Transverse colon (tissue), 4 donors: ENCODE measurements around a stretch of chr2.

- PRO-cap, result no peak
- RAMPAGE, long total RNA, 4 experiments, result no peak in any of the 4 experiments
Measured at GRCh38 chr2:54240473-54241089, 15.4 kb downstream of the TSPYL6 start.

GRCh38 chr2:54359929-54360571 is 29.4 kb downstream of the C2orf73 start:
- PRO-cap, result no peak
- RAMPAGE, long total RNA, 4 experiments, result no peak in any of the 4 experiments

GRCh38 chr2:54429582-54430330 is 26.4 kb upstream of the SPTBN1 start:
- PRO-cap, result no peak
- RAMPAGE, long total RNA, 4 experiments, result no peak in any of the 4 experiments

GRCh38 chr2:54556731-54557394 is 100.7 kb downstream of the SPTBN1 start:
- PRO-cap, result no peak
- RAMPAGE, long total RNA, 4 experiments, result no peak in any of the 4 experiments

DNA sequence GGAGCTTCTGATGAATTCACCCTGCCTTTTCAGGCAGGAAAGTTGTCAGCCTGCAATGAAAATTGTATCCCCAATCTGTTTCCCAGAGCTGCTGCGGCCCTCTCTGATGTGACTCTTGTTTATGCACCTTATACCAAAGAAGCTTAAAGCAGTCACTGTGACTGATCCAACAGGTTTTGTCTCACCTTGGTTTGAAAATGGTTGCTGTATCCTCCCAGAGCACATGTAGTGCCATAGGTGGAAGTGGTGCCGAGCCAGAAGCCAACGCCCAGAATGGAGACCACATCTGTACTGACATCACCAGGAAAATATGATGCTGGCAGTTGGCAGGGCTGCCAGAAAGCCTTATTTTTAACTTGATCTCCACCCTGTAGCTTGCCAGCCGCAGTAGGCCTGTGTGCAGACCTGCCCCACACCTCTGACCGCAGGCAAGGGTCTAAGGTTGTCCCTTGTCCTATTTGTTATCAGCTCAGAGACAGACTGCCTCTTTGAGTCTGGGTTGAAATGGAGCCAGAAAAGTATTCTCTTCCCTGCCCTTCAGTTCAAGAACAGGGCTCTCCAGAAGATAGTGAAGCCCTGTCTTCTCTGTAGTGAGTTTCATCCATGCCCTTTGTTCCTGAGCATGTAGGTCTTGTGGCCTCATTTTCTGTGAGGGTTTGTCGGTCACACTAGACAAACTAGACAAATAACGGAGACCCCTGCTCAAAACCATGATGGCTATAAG is 123.5 kb upstream of the EML6 start:
- PRO-cap, result no peak
- RAMPAGE, long total RNA, 4 experiments, result no peak in any of the 4 experiments

DNA sequence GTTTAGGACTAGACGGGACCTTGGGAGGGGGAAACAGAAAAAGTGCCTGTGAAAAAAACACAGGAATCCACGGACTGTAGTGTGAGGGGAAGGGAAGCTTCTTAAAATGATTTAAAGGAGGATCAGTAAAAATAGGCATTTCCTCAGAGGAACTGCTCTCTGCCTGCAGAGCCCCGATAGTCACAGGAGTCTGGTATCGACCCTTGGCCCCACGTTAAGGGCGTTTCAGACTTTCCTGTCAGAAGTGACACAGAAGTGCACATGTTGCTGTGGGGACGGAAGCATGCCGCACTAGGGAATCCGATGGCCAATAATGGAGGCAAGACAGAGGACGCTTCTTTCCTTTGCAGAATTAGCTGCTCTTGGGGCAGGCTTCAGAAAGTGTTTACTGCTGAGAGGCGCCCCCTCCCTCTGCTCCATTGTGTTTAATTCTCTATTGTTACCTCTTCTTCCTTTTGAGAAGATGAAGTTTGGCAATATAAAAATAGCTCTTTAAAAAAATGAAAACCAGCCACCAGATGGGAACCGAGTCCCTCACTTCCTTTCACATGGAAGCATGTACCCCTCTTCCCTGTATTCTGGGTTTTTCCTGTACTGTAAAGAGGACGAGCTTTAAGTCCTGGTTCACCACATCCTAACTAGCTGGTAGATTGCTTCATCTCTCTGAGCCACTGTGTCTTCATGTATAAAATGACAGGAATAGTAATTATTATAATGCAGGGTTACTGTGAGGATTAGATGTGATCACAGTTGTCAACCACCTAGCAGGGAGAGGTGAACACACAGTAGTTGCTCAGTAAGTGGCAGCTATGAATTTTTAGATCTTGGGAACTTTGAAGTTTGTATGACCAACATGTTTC is 118.5 kb upstream of the EML6 start:
- PRO-cap, result no peak
- RAMPAGE, long total RNA, 4 experiments, result no peak in any of the 4 experiments

DNA sequence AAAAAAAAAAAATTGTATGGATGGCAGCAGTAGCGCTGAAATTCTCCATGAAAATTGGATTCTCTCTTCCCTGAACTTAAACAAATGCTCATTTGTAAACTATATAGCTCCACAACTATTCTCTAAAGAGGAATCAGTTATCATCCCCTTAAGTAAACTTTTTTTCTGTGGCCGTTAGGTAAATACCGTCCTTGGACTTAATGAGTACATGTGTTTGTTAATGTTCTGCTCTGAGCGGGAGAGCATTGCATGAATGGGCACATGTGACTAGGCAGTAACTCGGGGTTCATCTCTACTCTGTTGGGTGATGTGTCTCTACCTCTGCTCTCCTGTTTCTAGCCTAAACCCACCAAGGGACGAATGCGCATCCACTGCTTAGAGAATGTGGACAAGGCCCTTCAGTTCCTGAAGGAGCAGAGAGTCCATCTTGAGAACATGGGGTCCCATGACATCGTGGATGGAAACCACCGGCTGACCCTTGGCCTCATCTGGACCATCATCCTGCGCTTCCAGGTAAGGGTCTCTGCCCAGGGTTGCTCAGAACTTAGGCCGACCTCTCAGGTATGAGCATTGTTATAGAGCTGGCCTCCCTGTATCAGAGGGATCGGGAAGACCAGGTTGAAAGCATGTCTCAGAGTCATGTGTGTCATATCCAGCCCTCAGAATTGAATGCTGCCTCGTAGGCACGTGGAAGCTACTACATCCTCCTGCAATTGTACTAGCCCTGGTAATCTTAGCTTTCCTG is 111.5 kb upstream of the EML6 start:
- PRO-cap, result no peak
- RAMPAGE, long total RNA, 4 experiments, result start-site peak on the plus strand in 1 of 4 experiments, centred at position 376 of the sequence, 26 reads per replicate

- PRO-cap, result no peak
- RAMPAGE, long total RNA, 4 experiments, result no peak in any of the 4 experiments
Measured at GRCh38 chr2:54618246-54618569, 105.3 kb upstream of the EML6 start.

GRCh38 chr2:54947269-54947836 is 102.9 kb downstream of the RTN4 start:
- PRO-cap, result no peak
- RAMPAGE, long total RNA, 4 experiments, result no peak in any of the 4 experiments

DNA sequence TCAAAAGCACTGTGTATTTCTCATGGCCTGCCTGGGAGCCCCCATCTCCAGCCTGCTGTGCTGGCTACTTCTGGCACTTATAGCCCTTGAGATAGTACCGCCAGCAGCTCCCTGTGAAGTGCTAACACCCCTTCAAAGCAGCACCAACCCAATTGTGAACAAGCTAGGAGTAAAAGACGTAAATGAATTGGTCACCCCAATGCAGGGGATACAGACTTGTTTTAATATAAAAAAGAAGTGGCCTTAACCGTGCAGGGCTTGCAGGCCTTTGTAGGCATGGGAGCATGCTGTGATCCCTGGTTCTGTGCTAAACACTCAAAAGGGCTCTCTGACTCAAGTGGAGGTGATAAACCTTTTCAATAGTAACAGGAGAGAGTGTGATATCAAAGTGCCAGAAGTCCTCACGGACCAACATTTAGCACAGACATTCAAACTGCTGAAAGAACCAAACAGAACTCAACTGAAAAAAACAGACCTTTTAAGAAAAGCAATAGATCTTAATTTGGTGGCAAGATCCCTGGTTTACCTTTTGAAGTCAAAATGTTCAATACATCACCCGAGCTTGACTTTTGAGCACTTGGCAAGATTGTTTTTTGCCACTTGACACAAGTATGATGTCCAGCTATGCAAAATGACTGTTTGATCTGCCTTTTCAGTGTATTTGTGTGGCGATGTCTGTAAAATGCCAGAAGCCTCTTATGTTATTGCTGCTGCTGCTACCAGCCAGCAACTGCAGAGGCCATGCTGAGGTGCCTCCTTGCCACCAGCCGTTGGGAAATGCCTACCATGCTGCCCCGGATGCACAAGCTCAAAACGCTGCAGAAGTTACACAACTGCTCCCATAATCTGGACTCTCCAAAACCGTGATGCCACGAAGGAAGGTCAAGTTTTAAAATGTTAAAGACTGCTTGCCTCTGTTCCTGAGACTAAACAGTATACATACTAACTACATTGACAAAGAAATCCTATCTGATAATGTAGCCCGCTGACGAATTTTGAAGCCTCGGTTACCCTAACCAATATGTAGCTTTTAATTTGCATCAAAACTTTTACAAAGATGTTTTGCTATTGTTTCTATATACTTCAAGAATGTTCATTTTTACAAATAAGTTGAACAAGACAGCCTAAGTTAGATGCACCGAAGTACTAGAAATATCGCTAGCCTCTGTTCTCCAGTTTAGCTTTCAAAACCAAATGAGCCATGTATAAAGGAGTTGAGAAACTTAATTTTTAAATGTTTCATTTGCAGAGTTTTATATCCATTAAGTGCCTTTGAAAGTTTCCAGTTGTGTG is 80.4 kb downstream of the RTN4 start:
- PRO-cap, result no peak
- RAMPAGE, long total RNA, 4 experiments, result no peak in any of the 4 experiments

DNA sequence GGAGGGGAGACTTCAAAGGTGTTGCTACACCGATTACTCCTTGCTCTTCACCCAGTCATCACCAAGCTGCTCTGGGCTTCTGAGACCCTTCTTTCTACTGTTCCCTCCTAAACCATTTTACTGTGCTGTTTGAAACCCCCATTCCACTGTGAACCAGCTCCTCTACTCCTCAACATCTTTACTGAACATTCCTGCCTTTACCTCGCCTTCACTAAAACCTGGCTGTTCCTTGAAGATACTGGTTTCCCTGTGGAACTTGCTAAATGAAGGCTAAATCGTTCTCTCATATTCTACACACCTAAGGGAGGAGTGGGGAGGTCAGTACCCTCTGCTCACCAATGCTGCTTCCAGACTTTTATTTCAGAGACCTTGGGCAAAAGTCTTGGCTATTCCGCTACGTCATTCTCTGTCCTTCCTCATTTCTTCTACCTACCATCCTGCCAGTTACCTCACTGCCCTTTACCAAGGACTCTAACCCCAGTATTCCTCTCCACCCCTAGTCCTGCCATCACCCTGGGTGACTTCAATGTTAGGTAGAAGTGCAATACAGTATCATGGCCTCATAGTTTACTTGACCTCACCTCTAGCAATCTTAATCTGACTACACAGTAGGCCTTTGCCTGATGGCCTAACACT is 27.9 kb downstream of the RTN4 start:
- PRO-cap, result no peak
- RAMPAGE, long total RNA, 4 experiments, result start-site peak on the minus strand in 1 of 4 experiments, centred at position 301 of the sequence, 21 reads per replicate

- PRO-cap, result no peak
- RAMPAGE, long total RNA, 4 experiments, result no peak in any of the 4 experiments
Measured at GRCh38 chr2:55118531-55119108, 68.4 kb upstream of the RTN4 start.

DNA sequence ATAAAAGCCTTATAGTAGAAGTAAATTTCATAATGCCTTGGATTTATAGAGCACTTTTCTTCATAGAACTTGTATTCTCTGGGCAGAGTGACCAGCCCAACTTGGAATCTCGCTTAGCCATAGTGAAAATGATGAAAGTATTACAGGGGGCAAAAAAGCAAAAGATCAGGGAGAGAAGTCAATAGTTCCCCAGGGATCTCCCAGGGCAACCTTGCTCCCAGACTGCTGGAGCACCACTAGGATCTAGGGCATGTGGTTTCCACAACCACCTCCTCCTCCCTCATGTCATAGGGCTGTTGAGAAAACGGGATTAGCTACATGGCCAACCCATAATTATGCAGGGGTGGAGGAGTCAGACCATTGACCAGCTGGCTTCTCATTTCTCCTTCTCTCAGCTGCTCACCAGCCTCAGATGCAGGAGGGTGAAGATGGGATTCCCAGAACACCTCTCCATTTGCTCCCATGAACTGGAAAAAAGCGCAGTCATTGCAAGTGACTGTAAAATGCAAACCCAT is 69.3 kb upstream of the RTN4 start:
- PRO-cap, result no peak
- RAMPAGE, long total RNA, 4 experiments, result no peak in any of the 4 experiments

DNA sequence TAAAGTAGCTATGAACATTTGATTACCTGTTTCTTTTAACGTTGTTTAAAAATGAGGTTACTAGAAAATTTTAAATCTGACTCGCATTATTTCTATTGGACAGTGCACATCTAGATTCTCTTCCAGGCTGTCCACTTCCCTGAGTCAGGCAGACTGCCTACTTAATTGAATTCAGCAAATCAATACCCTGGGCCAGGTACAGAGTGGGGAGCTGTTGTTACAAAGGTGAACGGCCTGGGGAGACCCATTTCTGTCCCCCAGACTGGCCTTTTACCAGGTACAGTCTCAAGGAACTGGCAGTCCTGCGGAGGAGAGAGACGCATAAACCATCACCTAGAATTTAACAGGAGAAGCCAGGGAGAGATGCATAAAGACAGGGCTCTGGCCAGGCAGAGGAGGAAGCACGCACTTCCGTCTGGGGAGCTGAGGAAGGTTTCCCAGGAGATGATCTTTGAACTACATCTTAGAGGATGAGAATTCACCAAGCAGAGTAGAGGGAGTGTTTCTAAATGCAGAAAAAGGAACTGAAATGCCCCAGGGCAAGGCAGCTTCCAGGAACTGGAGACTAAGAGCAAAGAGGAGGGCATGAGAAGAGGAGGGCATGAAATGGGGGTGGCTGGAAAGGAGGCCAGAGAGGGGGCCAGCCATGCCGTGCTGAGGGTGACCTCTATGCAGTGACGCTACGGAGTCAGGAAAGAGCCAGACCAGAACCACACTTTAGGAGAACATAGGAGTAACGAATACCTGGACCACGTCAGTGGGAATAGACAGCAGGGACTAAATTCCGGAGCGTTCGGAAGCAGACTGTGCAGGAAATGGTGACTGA is 86.7 kb upstream of the RTN4 start:
- PRO-cap, result no peak
- RAMPAGE, long total RNA, 4 experiments, result no peak in any of the 4 experiments

- PRO-cap, result no peak
- RAMPAGE, long total RNA, 4 experiments, result no peak in any of the 4 experiments
Measured at GRCh38 chr2:55137579-55138151, 87.4 kb upstream of the RTN4 start.

GRCh38 chr2:55152458-55153224 is 79.5 kb downstream of the CLHC1 start:
- PRO-cap, result no peak
- RAMPAGE, long total RNA, 4 experiments, result no peak in any of the 4 experiments

GRCh38 chr2:55339166-55339913 is 70.3 kb upstream of the MTIF2 start:
- PRO-cap, result no peak
- RAMPAGE, long total RNA, 4 experiments, result no peak in any of the 4 experiments

GRCh38 chr2:55425256-55426022 is 5.8 kb upstream of the CCDC88A start:
- PRO-cap, result no peak
- RAMPAGE, long total RNA, 4 experiments, result no peak in any of the 4 experiments

DNA sequence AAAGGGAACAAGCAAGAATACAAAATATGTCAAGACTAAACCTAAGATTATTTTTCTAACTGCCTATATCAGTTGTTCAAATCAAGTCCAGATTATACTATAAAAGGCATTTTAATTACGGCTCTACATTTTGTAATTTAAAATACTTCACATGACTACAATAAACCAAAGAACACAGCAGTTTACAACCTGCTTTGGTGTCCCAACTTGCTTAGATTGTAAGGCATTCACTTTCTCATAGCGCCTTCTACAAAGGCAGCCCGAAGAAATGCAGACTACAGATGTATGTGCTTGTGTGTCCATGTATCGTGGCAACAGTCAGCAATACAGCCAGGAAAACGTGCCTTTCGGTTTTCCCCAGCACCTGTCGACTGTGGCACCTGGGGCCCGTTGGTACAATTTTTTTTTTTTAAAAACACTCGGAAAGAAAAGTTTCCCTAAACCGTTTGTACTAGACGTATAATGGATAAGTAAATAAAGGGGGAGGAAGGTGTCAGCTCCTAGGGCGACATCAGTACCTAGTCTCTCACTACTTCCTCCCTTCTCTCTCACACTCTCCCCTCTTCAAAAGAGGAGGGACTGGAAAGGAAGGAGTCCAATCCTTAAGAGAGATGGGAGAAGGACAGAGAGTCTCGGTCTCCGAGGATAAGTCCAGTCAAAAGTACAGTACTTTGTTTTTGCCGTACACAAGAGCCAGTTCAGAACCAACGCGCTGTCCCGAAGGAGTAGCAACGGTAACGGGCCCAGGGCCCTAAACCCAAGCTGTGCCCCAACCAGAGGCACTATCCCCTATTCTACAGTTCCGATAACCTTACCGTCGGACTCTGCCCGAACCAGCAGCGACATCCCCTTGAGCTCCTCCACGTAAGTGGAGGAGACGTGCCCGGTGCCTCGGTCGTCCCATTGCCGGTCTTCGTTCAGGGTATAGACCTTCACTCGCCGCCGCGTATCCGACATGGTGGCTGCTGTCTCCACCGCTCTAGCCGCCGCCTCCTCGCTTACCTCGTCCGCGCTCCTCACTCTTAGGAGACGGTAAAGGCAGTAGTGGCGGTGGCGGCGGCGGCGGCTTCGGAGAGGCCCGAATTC is 750 bp downstream of the PPP4R3B start:
- PRO-cap, result unidirectional peak, plus-strand start at position 252 of the sequence; unidirectional peak, plus-strand start at position 685 of the sequence
- RAMPAGE, long total RNA, 4 experiments, result no peak in any of the 4 experiments

DNA sequence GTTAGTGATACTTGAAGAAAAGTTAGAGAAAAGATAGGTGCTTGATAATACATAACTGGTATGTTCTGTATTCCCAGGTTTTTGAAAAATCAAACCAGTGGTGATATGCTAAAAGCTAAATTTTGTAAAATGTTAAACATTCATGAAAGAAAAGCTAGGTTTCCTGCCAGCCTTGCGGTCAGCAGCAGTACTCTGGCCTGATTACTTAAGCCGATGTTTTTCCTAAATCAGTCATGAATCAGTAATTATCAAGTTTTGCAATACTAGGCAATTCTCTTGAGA is 31.0 kb upstream of the EFEMP1 start:
- PRO-cap, result no peak
- RAMPAGE, long total RNA, 4 experiments, result no peak in any of the 4 experiments